Right ventricle myocardium (tissue), 1 donor: ENCODE results near the gene RPRD2.

GRCh38 chr1:148401935-148403056 lies 80.8 kb downstream of the PPIAL4G start:
- PRO-cap, 2 experiments = peak in 2 of 2 experiments; most common plus-strand start chr1:148402508 (in 2); most common minus-strand start chr1:148402438 (in 2)

- PRO-cap, 2 experiments = no peak in any of the 2 experiments
These were observed 49.9 kb downstream of the PPIAL4G start for GRCh38 chr1:148433234-148433567.

DNA sequence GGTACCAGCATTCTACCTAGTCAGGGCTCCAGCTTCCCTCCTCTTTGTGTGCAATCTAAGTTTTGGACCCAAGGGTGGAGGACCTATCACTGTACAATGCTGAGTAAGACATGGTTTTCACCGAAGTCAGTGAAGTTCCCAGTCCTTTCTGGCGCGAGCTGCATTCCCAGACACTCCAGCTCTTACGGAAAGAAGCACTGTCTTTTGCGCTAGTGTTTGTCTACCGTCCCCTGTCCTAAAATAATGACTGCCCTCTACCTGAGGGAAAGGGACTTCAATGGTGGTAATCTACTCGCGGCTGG lies 107.1 kb downstream of the PDE4DIP start:
- PRO-cap, 2 experiments = no peak in any of the 2 experiments

DNA sequence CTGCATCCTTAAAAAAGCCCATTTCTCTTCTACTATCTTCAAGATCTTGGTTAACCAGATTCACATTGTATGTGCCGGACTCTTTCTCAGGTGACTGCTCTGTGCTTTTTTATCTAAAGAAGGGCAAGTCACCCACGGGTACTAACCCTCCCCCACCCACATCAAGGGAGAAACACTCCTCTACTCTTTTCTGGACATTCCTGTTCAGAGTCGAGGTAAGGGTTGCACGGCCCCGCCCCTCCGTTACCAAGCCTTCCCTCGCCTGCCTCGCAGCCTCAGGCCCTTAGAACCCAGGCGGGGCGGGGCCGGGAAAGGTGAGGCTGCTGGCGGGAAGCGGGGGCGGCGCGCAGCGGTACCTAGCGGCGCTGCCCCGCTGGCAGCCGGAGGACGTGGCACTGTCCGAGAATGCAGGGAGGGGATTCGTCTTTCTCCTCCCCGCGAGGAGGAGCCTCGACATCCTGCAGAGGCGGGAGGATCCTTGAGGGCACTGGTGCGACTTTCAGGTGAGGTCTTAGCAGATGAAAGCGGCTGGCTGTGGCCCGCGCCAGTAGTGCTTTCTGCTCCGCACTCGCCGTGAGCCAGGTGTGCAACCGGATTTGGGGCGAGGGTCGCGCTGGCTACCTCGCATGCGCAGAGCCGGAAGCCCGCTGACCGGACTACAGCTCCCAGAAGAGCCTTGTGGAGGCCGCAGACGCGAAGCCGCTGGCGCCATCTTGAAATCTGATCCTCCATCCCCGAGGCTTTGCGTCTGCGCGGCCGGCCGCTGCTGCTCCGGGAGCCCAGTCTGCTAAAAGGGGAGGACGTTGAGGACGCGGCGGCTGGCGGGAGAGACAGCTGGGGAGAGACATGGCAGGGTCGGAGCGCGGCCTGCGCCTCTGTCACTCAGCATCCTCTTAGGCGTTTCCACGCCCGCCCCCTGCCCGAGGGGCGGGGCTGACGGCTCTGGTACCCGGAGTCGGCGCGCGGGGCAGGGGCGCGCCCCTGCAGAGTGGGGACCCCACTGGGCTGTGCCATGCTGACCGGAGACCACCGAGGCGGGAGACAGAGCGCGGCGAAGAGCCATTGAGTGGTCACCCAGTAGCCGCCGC lies 107.8 kb downstream of the PDE4DIP start:
- PRO-cap, 2 experiments = peak in 2 of 2 experiments; most common plus-strand start position 463 of the sequence (in 2); most common minus-strand start position 425 of the sequence (in 2)

DNA sequence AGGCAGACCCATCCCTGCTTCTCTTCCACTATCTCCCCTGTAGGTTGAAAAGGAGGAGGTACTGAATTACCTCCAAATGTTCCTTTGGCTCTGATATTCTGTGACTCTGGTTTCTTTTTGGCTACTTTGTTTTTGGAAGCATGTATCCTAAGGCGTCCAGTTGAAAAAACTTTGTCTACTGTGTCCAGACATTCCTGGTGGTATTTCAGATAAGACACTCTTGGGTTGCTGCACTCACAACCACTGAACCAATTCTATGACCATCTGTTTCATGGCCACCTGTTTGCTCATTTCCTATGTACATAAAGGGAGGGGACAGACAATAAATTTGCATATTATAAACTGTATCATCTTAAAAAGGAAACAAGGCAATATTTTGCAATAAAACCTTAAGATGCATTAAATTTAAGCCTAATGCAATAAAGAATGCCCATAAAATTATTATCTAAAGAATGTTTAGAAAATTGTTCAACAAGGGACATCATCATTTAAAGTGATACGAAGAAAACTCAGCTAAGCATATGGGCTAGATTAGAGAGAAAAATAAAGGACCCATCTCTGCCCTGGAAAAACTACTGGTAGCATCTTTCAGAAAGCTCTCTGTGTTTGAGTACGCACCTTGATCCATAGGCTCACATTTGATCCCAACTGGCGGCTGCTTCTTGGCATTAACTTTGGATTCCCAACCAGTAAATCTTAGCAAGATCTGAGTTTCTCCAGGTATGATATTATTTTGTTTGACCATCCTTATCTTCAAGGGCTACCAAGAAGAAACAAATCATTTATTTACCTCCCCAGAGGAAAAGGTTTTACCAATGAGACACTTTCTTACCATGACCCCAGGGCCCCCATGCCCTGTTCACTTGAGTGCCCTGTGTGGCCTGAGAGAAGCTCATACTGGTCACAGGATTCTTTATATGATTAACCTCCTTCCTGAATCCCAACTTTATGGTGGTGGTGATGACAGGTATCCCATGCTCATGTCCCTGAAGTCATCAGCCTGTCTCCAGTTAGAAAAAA lies 12.9 kb downstream of the NBPF9 start:
- PRO-cap, 2 experiments = no peak in any of the 2 experiments

DNA sequence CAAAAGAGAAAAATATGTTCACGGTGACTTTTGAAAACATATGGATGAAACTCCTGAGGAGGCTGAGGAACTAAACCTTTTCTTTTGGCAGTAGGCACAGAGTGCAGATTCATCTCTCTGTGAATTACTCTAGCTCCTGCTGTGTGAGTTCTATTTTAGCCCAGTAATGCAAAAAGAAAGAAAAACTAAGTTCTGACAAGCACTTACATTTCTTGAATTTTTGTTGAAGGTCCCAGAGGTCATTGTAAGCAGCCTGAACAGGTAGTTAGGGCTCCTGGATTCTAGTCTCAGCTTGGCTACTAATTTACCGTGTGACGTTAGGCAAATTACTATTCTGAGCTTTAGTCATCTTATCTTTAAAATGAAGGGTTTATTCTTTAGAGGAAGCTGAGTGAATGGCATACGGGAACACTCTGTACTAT lies 125.7 kb upstream of the NBPF9 start:
- PRO-cap, 2 experiments = no peak in any of the 2 experiments

DNA sequence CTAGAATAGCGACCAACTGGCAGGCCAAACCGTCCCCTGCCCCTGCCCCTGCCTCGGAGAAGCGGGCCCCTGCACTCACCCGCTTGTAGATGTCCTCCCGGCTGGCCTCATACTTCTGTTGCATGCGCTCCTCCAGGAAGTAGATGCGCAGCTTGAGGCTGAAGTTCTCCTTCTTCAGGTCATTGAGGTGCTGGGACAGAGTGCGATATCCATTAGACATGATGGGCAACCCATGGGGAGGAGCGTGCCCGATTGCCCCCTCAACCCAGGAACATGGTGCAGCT lies 136.9 kb upstream of the NBPF9 start:
- PRO-cap, 2 experiments = no peak in any of the 2 experiments

- PRO-cap, 2 experiments = no peak in any of the 2 experiments
These were observed 81.9 kb downstream of the PPIAL4C start for GRCh38 chr1:149665517-149665930.

- PRO-cap, 2 experiments = no peak in any of the 2 experiments
These were observed 89.5 kb upstream of the FCGR1A start for GRCh38 chr1:149692964-149693385.

DNA sequence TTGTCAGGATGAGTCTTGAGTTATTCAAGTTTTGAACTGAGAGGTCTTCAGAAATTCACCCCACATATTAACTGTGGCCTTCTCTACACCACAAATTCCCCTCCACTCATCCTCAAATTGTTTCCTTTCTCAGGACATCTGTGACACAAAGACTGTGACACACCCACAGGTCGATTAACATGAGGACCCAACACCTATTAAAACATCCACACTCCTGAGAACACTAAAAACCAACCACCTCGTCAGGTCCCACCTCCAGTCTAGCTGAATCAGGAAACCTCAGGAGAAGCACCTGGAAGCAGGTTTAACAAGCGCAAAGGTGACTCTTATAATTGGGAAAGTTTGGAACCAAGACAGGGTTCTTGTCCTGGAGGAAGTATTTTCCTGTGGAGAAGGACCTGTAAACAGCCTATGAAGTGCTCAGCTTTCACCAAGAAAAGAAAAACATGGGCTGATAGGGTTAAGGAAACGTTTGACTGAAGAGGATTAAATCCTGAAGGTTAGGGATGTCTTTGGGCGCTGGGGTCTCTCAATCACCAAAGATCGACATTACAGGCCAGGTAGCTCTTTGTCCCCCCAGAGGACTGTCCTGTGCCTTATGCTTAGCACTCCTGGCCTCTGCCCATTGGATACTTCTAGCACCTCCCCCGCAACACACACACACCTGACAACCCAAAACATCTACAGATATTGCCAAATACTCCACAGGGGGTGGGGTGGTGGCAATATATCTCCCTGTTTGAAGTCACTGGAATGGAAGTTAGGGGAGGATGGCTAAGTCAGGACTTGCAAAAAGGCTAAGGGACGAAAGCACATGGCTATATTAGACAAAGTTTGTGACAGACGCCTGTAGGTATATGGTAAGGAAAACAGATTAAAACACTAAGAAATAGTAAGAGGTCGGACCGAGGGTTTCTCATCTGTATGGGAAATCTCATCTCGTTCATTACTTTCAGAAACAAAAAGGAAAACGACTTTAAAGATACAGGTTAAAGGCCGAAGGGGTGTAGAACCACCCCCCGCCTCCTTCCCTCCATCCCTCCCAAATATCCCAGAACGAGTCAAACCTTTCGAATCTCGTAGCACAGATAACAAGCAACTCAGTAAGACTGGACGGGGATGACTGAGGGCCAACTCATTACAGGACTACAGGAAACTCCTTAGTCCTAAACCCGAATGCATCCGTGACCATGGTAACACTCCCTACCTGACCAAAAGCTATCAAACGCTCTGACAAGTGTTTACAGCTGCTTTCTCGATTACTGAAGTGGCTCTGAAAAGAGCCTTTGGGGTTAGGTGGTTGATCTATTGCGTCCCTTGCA lies 1.1 kb downstream of the H2BC18 start:
- PRO-cap, 2 experiments = no peak in any of the 2 experiments

DNA sequence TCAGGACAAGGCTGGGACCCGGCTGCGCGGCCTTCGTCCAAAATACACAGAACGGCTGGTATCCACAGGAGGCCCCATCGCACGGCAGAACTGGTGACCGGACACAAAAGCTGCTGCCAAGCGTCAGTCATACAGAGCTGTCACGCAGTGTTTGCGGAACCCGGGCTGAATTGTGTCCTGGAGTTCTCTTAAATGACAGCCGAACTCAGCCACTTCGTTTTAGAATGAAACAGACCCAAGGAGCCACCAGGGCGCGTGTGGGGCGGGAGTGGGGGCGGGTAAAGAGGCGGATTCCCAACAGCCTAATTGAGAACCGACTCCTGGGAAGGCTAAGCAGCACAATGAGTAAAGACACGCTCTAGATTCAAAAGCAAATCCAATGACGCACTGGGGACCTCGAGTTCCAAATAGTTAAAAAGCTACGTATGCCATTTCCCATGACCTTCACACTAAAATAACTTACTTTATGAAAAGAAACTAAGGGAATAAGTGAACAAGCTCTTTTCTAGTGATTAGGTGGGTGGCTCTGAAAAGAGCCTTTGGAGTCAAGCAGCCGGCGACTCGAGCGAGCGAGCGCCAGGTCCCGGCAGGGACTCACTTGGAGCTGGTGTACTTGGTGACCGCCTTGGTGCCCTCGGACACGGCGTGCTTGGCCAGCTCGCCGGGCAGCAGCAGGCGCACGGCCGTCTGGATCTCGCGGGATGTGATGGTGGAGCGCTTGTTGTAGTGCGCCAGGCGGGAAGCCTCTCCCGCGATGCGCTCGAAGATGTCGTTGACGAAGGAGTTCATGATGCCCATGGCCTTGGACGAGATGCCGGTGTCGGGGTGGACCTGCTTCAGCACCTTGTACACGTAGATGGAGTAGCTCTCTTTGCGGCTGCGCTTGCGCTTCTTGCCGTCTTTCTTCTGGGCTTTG lies 558 bp downstream of the H2BC21 start:
- PRO-cap, 2 experiments = peak in 2 of 2 experiments; most common plus-strand start position 49 of the sequence (in 2); most common minus-strand start position 43 of the sequence (in 1)

- PRO-cap, 2 experiments = no peak in any of the 2 experiments
These were observed 10.4 kb upstream of the MTMR11 start for GRCh38 chr1:149947043-149947416.

DNA sequence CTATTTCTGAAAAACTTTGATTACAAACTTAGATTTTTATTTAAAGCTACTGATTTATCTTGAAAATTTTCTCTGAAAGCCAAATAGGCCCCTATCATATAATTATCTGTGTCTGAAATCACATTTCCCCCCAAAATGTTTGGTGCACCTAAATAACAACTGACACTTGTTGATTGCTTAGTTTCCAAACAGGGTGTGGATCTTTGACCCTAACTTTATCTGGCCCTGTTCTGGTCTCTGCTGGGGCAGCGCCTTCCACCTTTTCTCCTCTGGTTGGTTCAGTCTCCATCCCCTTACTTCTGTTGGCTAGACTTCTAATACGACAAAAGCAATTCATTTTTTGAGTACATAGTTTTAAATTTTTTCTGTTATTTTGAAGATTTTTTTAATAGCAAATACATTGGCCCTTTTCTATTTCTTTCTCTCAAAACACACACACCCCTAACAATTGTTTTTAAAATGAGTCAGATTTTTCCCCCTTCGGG lies 10.2 kb upstream of the OTUD7B start:
- PRO-cap, 2 experiments = no peak in any of the 2 experiments

- PRO-cap, 2 experiments = no peak in any of the 2 experiments
These were observed 2.1 kb upstream of the VPS45 start for GRCh38 chr1:150065433-150065957.

GRCh38 chr1:150231690-150231923 lies 4.3 kb downstream of the ANP32E start:
- PRO-cap, 2 experiments = no peak in any of the 2 experiments

DNA sequence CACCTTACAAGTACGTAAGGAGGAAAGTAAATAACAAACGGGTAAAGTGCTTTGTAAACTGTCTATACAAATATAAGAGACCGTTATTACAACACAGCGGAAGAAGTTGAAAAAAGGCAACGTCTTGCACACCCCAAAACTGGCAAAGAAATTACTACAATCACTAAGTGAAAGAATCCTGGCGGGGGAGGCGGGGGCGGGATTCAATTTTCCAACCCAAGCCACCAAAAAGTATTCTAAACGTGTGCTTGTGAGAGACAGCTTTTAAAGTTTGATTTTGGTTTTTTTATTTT lies 1.9 kb downstream of the ANP32E start:
- PRO-cap, 2 experiments = no peak in any of the 2 experiments

- PRO-cap, 2 experiments = peak in 2 of 2 experiments; most common plus-strand start chr1:150363705 (in 2); most common minus-strand start chr1:150363633 (in 1)
These were observed 897 bp upstream of the RPRD2 start for GRCh38 chr1:150362735-150363765.

DNA sequence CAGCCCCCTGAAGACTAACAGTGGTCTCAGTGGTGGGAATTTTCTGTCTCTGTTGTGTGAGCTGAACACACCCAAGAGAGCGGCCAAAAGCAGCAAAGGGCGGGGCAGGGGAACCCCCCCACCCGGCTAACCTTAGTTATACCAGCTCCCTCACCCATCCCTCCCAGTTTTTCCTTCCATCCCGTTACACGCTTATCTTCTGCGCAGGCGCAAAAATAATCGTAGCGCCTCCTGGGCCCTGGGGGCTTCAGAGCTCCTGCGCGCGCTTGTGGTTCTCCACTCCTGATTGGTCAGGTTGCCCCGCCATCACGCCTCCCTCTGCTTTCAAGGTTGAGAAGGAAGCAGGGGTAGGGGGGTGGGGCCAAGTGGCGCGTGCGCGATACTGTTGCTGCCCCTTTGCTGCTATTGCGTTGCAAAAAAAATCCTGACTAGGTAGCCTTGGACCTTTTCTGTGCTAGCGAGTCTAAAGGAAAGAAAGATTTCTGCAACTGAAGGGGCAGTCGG lies at the start of gene RPRD2:
TSS of gene RPRD2 (plus strand) at position 382 of the 504 bp plus-strand sequence.
- PRO-cap, 2 experiments = peak in 2 of 2 experiments; most common plus-strand start position 344 of the sequence (in 2); most common minus-strand start position 163 of the sequence (in 1)

- PRO-cap, 2 experiments = no peak in any of the 2 experiments
These were observed 4.2 kb downstream of the ADAMTSL4 start for GRCh38 chr1:150553018-150554258.

- PRO-cap, 2 experiments = no peak in any of the 2 experiments
These were observed 9.8 kb downstream of the ADAMTSL4 start for GRCh38 chr1:150558839-150559619.